Left colon (tissue), 1 donor: ENCODE measurements around a stretch of chr6.

DNA sequence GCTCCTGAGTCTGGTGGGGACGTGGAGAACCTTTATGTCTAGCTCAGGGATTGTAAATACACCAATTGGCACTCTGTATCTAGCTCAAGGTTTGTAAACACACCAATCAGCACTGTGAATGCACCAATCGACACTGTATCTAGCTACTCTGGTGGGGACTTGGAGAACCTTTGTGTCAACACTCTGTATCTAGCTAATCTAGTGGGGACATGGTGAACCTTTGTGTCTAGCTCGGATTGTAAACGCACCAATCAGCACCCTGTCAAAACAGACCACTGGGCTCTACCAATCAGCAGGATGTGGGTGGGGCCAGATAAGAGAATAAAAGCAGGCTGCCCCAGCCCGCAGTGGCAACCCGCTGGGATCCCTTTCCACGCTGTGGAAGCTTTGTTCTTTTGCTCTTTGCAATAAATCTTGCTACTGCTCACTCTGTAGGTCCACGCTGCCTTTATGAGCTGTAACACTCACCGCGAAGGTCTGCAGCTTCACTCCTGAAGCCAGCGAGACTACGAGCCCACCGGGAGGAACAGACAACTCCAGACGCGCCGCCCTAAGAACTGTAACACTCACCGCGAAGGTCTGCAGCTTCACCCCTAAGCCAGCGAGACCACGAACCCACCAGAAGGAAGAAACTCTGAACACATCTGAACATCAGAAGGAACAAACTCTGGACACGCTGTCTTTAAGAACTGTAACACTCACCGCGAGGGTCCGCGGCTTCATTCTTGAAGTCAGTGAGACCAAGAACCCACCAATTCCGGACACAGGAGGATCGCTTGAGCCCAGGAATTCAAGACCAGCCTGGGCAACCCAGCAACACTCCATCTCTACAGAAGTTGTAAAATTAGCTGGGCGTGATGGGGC lies 128.5 kb downstream of the MRPL14 start:
- PRO-cap: no peak

GRCh38 chr6:44050656-44051475 lies 76.4 kb downstream of the MRPL14 start:
- PRO-cap: no peak

- PRO-cap: no peak
Measured at GRCh38 chr6:44058394-44059453, 68.5 kb downstream of the MRPL14 start.

- PRO-cap: no peak
Measured at GRCh38 chr6:44062667-44063245, 64.5 kb downstream of the MRPL14 start.

DNA sequence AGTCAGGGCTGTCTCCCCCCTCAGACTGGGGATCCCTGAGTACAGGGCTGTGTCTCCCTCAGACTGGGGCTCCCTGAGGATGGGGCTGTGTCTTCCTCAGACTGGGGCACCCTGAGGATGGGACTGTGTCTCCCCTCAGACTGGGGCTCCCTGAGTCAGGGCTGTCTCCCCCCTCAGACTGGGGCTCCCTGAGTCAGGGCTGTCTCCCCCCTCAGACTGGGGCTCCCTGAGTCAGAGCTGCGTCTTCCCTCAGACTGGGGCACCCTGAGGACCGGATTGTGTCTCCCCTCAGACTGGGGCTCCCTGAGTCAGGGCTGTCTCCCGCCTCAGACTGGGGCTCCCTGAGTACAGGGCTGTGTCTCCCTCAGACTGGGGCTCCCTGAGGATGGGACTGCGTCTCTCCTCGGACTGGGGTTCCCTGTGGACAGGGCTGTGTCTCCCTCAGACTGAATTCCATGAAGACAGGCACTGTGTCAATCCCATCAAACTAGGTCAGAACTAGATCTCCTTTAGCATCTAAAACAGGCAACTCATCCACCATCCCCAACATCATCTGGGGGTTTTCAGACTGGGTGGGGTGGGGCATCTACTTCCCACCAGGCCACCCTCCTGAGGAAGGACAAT lies 60.7 kb downstream of the MRPL14 start:
- PRO-cap: no peak

- PRO-cap: bidirectional peak, plus-strand start at chr6:44073480, minus-strand start at chr6:44073337
Measured at GRCh38 chr6:44073168-44073702, 54.0 kb downstream of the MRPL14 start.

DNA sequence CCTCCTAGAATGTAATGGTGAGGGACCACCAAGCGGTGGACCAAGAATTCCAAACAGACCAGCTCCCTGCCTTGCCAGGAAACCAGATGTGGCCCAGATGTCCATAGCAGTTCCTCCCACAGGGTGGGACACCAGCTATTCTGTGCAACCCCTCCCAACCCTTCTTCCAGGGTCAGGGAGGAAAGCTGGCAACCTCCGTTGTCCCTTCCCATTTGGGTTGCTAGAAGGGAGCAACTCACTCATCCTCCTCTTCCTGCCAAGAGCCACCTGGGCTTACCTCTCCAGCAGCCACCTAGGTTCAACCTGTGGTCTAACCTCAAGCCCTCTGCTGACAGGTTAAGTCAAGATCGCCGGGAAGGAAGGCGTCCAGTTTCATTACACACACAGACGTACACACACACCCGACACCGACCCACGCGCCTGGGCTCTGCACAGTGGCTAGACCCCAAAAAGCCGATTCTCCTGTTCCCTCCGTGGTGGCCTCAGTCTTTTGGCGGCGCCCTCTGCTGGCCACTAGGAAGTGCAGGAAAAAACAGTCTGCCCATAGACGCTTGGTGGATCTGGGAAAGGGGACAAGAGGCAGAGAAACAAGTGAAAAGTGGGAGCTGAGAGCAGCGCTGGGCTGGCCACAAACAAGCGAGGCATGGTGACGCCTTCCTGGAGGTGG lies 52.9 kb downstream of the MRPL14 start:
- PRO-cap: no peak

DNA sequence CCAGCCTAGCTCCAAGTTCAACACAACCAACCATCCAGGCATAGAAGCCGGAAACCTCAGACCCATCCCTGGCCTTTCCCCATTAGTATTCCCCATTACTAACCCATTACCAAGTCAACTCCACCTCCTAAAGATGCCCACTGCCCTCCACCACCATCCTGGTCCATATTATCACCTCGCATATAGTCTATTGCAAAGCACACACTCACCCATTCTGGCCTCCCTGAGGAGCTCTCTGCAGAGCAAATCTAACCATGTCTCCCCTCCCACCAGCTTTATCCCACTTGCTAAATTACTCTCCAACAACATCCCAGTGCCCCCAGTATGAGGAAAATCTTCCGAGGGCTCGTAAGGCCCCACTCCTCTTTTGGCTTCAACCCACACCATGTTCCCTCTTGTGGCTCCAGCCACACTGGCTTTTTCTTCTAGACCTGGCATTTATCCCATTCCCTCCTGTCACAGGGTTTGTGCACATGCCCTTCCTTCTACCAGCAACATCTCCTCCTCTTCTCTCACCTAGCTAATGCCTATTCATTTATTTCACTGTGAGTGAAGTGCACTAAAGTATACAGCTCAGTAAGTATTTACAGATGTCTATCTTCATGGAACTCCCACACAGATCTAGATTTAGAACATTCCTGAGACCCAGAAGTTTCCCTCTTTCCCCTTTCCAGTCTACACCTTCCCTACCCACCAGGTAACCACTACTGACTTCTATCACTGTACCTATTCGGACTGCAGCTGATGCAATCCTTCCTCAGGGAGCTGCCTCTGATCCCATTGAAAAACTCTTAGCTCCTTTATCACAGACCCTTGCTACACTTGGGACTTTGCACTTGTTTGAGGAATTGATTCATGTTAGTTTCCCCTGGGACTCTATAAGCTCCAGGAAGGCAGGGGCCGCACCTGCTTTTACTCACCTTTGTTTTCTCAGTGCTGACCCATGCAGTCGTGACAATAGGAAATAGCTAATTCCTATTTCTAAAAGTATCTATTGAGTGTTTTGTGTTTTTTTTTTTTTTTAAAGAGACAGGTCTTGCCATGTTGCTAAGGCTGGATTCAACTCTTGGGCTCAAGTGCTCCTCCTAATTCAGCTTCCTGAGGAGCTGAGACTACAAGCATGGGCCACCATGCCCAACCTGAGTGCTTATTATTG lies 15.6 kb downstream of the MRPL14 start:
- PRO-cap: no peak

DNA sequence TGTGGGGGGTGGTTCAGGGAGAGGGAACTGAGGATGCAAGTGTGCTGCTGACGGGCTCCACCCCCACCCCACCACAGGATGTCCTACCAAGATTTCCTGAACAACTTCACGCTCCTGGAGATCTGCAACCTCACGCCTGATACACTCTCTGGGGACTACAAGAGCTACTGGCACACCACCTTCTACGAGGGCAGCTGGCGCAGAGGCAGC lies 18.0 kb downstream of the CAPN11 start:
- PRO-cap: no peak

- PRO-cap: no peak
Measured at GRCh38 chr6:44202356-44202989, 14.3 kb upstream of the MYMX start.

- PRO-cap: no peak
Measured at GRCh38 chr6:44254252-44255239, 2.8 kb downstream of the SLC35B2 start.

GRCh38 chr6:44256262-44256840 lies 977 bp downstream of the SLC35B2 start:
- PRO-cap: bidirectional peak, plus-strand start at chr6:44256730, minus-strand start at chr6:44256607

DNA sequence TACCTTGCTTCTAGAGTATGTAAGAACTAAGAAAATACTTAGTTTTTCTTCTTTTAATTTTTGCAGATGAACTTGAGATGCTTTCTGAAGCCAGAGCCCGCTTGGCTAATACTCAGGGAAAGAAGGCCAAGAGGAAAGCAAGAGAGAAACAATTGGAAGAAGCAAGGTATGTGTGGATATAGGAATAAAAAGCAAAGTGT lies 8.7 kb downstream of the CDC5L start:
- PRO-cap: no peak

DNA sequence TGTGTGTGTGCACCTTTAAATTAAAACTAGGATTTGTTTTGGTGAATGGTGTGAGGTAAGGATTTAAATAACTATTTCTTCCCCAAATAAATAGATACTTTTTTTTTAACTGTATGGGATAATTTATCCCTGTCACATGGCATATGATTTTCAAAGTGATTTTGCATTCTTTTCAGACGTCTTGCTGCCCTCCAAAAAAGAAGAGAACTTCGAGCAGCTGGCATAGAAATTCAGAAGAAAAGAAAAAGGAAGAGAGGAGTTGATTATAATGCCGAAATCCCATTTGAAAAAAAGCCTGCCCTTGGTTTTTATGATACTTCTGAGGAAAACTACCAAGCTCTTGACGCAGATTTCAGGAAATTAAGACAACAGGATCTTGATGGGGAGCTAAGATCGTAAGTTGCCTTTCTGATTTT lies 16.1 kb downstream of the CDC5L start:
- PRO-cap: no peak

- PRO-cap: no peak
Measured at GRCh38 chr6:44456579-44457202, 69.2 kb downstream of the CDC5L start.

DNA sequence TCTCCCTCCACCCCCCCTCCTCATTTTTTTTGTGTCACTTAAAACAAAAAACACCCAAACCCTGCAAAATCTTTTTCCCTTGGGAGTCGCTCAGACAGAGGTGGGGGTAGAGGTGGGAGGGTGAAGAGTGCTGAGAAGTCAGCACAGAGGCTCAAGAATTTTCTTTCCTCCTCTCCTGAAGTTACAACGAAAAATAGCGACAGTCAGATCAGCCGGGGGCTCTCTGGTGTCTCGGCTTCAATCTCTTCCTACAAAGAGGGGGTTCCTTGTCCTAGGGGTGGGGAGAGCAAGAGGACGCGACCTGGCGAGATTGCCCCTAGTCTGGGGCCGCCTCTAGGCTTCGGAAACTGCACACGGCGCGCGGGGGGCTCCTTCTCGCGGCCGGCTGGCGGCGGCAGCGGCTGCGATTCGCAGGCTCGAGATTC lies 43.7 kb upstream of the SUPT3H start:
- PRO-cap: no peak

DNA sequence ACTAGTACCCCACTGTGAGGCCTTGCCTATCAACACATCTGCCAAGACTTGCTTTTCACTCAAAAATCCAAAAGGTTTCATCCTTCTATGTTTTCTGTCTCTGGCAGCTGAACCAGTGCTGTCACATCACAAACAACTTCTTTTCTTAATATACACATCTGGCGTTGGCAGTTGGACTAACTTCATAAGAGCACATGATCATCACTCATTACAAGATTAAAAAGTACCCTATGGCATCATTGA lies 64.0 kb upstream of the SUPT3H start:
- PRO-cap: no peak

GRCh38 chr6:45968947-45969646 lies 46.6 kb downstream of the CLIC5 start:
- PRO-cap: unidirectional peak, plus-strand start at chr6:45969511

DNA sequence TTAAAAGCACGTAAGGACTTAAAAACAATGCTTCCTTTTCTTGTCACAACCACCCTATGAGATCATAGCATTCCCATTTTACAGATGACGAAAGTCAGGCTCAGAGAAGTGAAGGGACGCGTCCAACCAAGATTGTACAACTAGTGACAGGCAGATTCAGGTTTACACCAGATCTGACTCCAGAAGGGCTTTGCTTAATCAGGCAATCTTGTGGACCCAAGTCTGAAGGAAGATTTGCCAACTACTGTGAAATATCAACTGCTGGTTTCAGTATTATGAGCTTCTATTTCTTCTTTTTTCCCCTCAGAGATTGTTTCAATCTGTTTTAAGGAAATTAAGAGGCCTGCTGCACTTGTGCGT lies 902 bp downstream of the ENPP4 start:
- PRO-cap: no peak

DNA sequence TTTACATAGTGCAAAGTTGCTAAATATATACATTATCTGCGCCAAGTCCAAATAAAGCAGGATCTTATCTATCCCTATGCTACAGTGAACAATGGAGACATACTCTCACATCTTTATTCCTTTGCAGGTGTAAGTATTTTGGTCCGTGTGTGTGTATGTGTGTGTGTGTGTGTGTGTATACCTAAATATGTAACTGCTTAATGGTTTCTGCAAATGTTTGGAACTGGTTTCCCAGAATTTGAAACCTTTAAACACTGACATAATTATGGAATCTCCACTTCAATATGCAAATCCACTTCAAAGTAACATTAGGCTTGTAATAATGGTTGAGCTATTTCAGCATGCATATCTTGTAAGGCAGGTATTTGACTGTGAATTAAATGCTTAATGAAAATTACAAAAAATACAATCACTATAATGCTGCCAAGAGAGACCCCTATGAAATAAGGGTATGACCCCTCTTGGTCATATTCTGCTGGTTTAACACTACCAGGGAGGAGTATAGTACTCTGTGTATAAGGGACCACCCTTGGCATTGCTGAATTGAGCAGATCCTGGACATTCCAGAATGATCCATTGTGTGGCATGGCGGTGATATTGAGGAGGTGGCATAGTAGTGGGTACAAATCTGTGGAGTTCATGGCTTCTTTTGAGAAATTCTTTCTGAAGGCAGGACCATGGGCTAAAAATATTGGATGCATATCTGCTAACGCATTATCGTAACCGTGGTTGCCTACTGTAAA lies 9.6 kb downstream of the ENPP5 start:
- PRO-cap: no peak